Measurements from ENCODE around the genes UGT2A3 and UGT2A2.

DNA sequence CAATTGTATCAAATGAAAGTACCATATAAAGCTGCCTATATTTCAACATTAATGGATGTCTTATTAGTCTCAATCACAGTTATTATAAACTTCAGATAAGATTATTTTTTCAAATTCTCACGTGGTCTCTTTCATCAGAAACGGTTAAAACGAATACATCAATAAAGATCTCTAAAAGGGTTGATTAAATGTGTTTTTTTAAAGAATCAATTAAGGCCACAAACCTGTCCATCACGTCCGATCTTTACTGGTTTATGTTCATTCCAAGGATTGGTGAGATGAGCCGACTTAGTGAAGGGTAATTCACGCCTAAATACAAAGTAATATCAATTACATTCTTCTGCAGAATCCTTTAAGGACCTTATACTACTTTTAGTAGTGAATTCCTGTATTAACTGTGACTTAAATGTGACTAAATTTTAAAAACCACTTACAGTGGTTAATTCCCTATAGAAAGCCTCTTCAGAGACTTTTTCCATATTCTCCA, 25.9 kb downstream of the YTHDC1 start:
- PRO-cap = no peak
- RRBS = no CpG with 5 or more reads among the region's 7 CpGs

DNA sequence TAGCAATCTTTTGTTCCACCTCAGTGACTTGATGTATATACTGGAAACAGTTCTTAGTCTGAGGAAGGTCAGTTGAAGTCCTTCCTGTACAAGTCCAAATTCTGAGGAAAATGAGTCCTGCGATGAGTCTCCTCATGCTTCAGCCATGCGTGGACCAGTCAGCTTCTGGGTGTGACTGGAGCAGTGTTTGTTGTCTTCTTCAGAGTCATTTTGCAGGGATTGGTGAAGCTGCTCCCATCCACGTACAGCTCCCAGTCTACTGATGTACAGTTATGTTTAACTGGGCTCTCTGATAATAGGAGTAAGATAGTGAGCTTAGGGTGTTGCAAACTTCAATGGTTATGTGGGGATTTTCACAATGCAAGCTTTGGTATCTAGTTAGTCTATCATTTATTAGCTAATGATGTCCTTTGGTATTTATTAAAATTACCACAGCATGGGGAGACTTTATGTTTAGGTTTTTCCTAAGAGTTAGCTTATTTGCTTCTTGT, 3.4 kb downstream of the UGT2B17 start:
- PRO-cap = no peak
- RRBS = no CpG with 5 or more reads among the region's 3 CpGs

- PRO-cap = no peak
- RRBS = no CpG with 5 or more reads among the region's 9 CpGs
Observed at GRCh38 chr4:68575883-68576265, 248 bp downstream of the UGT2B17 start.

DNA sequence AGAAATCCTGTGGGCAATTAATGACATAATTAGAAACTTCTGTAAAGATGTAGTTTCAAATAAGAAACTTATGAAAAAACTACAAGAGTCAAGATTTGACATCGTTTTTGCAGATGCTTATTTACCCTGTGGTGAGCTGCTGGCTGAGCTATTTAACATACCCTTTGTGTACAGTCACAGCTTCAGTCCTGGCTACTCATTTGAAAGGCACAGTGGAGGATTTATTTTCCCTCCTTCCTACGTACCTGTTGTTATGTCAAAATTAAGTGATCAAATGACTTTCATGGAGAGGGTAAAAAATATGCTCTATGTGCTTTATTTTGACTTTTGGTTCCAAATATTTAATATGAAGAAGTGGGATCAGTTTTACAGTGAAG, 549 bp downstream of the UGT2B10 start:
- PRO-cap = no peak
- RRBS = no CpG with 5 or more reads among the region's 2 CpGs

DNA sequence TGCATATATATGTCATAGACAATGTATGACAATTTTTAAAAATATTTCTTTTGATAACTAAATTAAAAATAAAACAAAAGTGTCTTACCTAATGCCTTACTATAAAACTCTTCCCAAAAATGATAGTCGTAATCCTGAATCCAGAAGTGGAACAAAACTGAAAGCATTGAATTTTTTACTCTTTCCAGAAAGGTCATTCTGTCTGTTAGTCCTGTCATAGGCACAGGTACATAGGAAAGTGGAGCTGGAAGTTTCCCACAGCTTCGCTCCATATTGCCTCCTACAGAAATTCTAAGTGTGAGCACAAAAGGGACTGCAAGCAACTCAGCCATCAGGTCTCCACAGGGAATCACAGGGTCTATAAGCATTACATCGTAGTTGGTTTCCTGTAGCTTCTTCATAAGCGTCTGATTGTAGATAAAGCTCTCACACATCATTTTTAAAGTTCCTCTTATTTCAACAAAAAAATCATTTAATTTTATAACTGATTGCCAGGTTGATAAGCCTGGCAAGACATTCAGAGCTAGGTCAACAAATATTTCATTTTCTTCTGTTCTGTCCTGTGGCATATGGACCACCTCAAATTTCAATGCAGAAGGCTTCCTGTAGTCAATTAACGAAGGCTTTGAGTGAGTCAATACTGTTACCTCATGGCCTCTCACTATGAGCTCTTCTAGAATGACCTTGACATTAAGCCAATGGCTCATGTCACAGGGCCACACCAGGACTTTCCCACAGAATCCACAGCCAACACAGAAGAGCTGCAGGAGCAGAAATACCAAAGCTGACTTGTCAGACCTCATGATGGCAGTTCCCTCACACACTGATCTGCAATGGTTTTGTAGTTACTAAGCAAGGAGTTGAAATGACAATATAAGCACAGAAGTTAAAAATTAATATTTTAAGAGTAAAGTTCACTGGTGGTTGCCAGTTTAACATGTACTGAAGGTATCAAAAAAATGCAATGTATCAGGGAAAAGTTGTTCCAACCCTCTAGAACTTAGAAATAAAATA, at the start of gene UGT2A3:
TSS of gene UGT2A3 (minus strand) at position 847 of the 1,014 bp plus-strand sequence.
- PRO-cap = no peak
- RRBS = no CpG with 5 or more reads among the region's 5 CpGs

- PRO-cap = no peak
- RRBS = no CpG with 5 or more reads among the region's 4 CpGs
Observed at GRCh38 chr4:69495154-69495671, 492 bp downstream of the UGT2B4 start.

- PRO-cap = no peak
Observed at GRCh38 chr4:69517986-69518925, 22.6 kb upstream of the UGT2B4 start.

DNA sequence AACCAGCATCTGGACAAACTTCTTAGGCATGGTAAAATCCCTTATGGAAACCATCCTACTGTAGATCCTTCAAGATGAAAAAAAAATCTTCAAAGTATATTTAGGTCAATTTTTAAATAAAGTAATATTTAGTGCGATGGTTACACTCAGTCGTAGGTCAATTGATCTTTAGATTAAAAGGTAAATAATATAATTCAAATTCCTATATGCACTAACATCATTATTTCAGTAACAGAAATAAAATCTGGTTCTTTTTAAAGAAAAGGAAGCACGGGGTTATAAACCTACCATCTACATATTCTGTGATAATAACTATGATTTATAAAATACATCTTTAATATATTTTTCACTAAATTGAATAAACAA, at the start of gene UGT2A2:
TSS of gene UGT2A2 (minus strand) at position 56 of the 366 bp plus-strand sequence.
- PRO-cap = no peak
- RRBS = no CpG with 5 or more reads among the region's 3 CpGs

GRCh38 chr4:70762158-70762799, 40.5 kb downstream of the RUFY3 start:
- PRO-cap = no peak
- RRBS = no CpG with 5 or more reads among the region's 3 CpGs

- PRO-cap = no peak
- RRBS = no CpG with 5 or more reads among the region's 5 CpGs
Observed at GRCh38 chr4:70844098-70844422, 4.4 kb upstream of the GRSF1 start.

DNA sequence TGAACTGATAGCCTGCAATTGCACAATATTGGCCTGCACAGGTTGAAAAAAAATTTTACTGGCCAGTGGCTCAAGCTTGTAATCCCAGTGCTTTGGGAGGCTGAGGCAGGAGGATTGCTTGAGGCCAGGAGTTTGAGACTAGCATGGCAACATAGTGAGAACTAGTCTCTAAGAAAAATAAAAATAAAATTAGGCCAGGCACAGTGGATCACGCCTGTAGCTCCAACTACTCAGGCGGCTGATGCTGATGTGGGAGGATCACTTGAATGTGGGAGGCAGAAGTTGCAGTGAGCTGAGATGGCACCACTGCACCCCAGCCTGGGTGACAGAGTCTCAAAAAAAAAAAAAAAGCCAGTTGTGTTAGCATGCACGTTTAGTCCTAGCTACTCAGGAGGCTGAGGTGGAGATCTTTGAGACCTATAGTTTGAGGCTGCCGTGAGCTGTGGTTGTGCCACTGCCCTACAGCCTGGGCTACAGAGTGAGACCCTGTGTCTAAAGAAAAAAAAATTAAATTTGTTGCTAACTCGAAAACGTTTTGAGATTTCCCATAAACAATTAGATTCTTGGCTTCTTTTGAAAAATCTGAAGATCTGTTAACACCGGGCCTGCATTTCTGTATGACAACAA, 2.5 kb downstream of the DCK start:
- PRO-cap = no peak
- RRBS = no CpG with 5 or more reads among the region's 7 CpGs

DNA sequence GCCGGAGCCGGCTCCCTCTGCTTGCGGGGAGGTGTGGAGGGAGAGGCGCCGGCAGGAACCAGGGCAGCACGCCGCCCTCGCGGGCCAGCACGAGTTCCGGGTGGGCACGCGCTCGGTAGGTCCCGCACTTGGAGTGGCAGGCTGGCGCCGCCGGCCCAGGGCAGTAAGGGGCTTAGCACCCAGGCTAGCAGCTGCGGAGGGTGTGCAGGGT, 66.3 kb upstream of the SLC4A4 start:
- PRO-cap = no peak
- RRBS = 97% methylated on average over 5 of the region's 19 CpGs

- PRO-cap = no peak
- RRBS = no CpG with 5 or more reads among the region's 12 CpGs
Observed at GRCh38 chr4:71187593-71187801, 438 bp downstream of the SLC4A4 start.

GRCh38 chr4:71229390-71229990, 42.4 kb downstream of the SLC4A4 start:
- PRO-cap = no peak
- RRBS = no CpG with 5 or more reads among the region's 9 CpGs

DNA sequence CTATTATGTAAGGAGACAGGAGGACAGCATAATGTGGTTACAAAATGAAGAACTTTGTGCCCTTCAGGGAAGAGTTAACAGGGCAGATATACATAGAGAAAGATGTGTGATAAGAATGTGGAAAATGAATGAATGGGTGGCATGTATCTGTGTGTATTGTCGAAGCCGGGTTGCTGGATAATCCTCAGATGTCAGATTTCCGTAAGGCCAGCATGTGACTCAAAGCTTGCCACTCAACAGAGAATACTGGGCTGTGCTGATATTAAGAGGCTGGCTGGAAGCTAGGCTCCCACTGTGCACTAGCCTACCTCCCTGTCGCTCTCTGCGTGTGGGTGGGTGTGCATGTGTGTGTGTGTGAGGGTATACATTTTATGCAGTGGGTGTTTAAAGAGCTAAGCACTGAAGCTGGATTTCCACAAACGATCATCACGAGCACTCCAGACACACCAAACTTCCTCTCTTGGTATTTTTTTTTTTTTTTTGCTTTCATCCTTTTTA, 48.8 kb downstream of the SLC4A4 start:
- PRO-cap = no peak
- RRBS = no CpG with 5 or more reads among the region's 7 CpGs

GRCh38 chr4:71602650-71603066, 181.2 kb downstream of the GC start:
- PRO-cap = no peak
- RRBS = no CpG with 5 or more reads among the region's 5 CpGs

DNA sequence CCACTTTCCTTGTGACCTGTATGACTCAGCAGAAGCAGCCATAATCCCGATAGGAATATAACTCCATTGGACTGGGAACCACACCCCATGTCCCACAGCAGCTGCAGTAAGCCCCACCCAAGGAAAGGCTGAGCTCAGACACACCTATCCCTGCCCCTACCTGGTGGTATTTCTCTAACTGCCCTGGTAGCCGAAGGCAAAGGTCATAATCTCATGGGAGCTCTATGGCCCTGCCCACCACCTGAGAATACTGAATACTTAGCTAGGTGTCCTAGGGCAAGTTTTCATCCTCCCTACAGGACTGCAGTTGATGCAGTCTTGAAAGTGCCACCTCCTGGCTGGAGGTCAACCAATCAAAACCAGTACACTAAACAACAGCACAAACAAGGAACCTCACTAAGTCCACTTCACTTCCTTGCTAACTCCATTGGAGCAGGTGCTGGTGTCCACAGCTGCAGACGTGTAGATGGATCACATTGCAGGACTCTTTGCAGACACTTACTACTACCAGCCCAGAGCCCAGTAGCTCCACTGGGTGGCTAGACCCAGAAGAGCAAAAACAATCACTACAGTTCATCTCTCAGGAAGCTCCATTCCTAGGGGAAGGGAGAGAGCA, 169.0 kb downstream of the GC start:
- PRO-cap = no peak
- RRBS = no CpG with 5 or more reads among the region's 3 CpGs

DNA sequence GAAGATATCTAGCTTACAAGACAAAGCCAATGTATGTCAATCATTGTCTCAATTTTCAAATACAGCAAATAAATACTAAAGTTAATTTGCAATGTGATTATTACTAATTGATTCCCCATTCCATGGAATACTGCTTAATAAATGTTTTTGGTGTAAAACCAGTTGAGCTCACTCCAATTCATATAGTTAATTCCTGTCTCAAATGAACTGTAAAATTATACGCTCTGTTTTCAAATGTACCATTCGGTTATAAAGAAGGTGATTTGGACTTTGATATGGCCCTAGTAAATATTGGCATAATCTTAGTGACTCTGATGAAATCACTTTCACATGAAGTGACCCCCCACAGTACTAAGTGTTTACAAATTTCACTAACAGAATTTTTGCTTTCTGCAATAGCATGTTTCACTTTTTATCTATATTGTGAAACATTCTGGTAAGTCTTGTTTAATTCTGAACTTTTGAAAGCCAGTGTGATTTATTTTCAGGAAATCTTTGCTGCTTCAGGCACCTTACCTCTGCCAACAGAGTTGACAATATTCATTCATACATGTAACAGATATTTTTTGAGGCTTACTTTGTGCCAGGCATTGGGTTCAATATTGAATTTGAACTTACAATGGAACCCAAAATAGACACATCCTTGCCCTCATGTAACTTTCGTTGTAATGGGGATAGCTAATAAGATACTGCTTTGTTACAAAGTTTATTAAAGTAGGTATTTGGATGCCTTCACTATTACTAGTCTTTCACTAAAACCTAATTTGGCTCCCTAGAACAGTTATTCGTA, 10.8 kb downstream of the GC start:
- PRO-cap = no peak
- RRBS = no CpG with 5 or more reads among the region's 4 CpGs

DNA sequence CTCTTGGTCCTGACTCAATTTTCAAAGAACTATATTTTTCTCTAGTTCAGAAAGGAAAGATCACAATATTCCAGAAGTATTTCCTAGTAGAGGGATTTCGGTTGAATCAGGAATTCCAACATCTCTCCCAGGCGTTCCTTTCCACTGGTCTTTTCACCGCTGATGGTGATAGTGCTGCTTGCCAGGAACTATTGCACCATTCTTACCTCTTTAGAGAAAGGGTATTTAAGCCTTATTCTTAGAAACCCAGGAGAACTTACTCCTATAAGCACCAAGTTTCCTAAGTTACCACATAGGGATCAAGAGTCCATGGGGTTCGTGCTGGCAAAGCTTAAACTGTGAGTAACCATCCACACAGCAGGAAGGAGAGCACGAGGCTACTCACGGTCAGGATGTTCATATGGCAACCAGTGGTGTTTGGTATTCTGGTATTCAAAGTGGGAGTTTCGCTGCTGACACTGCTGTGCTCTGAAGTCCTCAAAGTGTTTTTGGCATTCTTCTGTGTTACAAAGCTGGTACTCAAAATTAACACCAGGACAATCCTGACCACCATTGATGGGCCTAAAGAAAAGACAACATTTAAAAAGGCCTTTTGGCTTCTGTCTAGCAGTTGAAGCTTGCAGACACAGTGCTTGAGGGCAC, 257.0 kb downstream of the ADAMTS3 start:
- PRO-cap = no peak
- RRBS = no CpG with 5 or more reads among the region's 7 CpGs

GRCh38 chr4:73068317-73068935, 1.1 kb downstream of the COX18 start:
- PRO-cap = bidirectional peak, plus-strand start at chr4:73068835, minus-strand start at chr4:73068586
- RRBS = no CpG with 5 or more reads among the region's 10 CpGs

Measured in kidney (tissue), 2 donors.